Neural progenitor cell (in vitro differentiated cells): Measurements from ENCODE around the genes FBXO39, TEKT1, ALOX12, ASGR2, ASGR1 and ACADVL.

DNA sequence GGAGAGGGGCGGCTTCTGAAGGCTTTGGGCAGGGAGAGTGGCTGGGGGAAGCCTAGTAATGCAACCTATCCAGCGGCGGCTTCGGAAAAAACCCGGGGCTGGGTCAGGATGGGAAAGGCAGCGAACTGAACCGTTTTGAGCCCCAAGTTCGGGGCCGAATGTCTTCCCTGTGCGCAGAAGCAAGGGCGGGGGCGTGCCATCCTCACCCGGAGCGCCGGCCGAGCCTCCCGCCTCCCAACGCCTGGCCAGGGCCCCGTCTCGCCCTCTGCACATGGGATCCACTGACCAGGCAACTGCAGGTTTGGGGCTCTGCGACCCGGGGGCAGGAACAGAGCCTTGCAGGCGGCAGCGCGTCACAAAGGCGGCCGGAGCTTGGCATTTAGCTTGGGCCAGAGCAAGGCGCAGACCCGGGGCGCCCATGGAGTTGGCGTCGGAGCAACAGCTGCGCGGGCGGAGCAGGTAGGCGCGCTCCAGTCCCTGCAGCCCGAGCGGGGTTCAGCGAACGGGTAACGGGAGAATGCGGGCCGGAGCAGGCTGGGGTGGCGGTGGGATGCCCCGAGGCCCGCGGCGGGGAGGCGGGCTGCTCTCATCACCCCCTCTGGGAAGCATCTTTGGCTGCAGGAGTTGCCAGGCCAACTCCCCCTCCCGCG lies at the start of gene FBXO39:
FBXO39 (plus strand) TSS at position 402 of the 650 bp plus-strand sequence.
- RAMPAGE, long total RNA: no peak

- RAMPAGE, long total RNA: no peak
These were observed 10.6 kb downstream of the FBXO39 start for GRCh38 chr17:6786480-6787080.

GRCh38 chr17:6795936-6796826 lies 20.2 kb downstream of the FBXO39 start:
- RAMPAGE, long total RNA: no peak

GRCh38 chr17:6831128-6832321 lies at the start of gene TEKT1:
Gene TEKT1, minus strand, starts transcription at chr17:6831729.
- RAMPAGE, long total RNA: no peak

DNA sequence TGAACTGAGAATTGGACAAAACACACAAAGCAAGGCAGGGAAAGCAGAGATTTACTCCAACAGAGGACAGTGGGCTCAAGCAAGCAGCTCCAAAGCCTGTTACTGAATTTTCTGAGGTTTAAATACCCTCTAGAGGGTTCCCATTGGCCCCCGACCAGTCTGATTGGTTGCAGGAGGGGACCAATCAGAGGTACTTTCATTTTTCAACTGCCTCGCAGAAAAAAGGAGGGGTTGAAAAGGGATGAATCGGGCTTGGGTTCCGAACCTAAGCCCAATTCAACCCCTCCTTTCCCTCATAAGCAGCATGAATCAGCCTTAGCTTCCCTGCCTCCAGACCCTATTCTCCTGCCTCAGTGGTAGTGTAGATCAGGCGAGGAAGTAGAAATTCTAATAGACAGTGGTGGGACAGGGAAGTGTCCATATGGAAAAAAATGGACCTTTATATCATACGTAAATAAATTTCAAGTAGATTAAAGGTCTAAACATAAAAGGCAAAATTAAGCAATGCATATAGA lies 55.5 kb upstream of the ALOX12 start:
- RAMPAGE, long total RNA: no peak

DNA sequence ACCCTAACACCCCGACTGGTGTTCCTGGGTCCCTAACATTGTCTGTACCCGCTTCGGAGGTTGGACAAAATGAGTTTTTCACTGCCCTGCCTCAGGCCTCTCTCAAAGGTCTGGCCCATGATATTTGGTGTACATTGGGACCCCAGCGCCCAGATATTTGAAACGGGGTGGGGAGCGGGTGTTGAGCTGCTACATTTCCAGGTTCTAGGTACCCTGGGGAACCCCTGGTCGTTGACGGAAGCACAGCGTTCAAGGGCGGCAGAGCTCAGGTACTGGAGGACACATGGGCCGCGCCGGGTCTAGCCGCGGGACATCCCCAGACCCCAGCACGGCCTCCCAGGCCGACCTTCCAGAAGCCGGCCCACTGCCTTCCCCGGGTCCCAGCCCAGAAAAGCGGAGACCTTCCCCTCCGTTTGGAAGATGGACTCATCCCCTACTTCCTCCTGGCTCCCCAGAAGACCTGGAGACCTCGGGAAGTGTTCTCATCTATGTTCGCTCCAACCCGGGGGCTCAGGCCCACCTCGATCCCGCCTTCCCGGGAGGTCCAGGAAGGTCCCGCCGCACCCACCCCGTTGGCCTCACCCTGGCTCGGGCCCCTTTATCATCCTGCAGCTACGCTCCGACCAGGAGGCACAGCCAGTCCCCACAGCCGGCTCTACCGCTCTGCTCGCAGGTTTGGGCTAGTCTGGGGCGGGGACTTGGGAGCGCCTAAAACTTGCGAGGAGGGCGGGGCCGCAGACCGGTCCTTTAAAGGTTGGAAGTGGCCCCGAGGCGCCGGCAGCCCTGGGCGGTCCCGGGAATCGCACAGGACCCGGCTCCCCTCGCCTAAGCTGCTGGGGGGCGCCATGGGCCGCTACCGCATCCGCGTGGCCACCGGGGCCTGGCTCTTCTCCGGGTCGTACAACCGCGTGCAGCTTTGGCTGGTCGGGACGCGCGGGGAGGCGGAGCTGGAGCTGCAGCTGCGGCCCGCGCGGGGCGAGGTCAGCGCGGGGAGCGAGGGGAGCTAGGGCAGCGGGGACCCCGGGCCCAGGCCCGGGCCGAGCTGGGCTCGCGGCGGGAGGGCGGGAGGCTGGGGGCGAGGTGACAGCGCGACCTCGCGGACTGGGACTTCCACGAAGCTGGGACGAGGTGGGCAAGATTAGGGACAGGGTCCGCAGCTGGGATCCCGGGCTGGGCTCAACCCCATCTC lies at the start of gene ALOX12:
ALOX12 (plus strand) TSS at position 777 of the 1,189 bp plus-strand sequence.
- RAMPAGE, long total RNA: no peak

- RAMPAGE, long total RNA: no peak
These were observed 3.5 kb downstream of the C17orf49 start for GRCh38 chr17:7017797-7018692.

DNA sequence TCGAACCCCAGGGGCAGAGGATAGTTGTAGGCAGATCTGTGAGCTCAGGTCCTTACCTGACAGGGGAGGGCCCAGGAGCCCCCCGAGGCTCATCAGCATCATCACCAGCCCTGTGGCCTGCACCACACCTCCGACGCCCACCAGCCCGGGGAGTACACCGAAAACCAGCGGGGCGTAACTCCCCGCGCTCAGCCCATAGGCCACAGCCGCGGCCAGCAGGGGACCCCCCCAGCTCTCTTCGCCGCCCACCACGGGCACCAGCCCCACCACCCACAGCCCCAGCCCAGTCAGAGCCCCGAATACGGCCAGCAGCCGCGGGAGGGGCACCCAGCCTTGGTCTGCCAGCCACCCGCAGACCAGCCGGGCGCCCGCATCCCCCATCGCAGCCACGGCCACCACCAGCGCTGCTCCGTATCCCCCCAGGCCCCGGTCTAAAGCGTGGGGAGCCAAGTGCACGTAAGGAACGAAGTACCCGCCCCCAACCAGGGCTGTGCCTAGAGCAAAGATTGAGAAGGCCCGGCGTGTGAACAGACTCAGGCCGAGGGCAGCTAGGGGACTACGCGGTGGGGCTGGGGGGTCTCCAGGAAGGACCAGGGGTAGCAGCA lies 1.9 kb downstream of the SLC16A11 start:
- RAMPAGE, long total RNA: no peak

DNA sequence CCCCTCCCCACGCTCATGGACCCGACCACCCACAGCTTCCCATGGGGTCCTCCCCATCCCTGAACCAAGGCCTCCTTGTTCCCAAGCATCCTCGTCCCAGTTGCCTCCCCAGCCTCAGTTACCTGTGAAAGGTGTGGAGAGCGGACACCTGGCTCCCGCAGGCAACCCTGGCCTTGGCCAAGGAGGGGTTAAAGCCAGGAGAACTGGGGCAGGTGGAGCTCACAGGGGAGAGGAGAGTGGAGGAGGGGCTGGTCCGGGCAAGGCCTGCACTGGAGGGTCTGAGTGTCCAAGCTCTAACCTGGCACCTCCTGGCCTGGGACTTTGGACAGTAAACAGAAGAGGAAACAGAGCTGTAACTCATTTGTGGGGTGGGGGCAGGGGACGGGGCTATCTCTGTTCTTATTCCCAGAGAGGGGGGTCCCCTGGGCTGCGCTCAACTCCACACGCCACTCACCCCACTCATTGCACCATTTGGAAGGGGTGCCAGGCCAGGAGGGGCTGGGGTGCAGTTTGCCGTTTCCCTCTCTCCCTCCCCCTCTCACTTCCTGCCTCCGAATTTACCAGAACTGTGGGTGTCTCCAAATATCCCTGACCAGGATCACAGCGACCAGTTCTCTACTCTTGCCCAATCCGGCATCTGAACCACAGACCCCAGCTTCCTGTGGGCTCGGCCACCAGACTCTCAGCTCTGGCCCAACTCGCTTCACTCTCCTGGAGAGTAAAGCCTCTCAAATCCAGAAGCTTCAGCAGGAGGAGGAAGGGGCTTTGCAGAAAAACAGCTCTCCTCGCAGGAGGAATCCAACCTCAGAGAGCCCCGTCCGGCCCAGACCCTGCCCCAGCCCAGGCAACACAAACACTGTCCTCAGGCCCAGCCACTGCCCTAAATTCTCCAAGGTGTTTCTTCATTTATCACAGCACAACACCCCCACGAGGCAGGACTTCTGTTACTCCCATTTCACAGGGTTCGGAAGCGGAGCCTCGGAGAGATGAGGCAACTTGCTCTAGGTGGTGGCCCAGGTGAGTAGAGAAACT lies at the start of gene ASGR2:
ASGR2 (minus strand) TSS at position 330 of the 1,032 bp plus-strand sequence.
- RAMPAGE, long total RNA: no peak

DNA sequence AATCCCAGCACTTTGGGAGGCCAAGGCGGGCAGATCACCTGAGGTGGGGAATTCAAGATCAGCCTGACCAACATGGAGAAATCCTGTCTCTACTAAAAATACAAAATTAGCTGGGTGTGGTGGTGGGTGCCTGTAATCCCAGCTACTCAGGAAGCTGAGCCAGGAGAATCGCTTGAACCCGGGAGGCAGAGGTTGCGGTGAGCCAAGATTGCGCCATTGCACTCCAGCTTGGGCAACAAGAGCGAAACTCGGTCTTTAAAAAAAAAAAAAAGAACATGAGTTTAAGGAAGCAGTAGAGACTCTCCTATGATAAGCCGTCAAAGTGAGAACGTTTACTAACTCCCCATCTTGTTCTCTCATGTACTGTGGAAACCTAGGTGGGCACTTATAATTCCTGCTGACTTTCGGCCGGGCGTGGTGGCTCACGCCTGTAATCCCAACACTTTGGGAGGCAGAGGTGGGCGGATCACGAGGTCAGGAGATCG lies 6.0 kb upstream of the ASGR2 start:
- RAMPAGE, long total RNA: no peak

- RAMPAGE, long total RNA: no peak
These were observed 24.9 kb upstream of the ASGR2 start for GRCh38 chr17:7139456-7139898.

DNA sequence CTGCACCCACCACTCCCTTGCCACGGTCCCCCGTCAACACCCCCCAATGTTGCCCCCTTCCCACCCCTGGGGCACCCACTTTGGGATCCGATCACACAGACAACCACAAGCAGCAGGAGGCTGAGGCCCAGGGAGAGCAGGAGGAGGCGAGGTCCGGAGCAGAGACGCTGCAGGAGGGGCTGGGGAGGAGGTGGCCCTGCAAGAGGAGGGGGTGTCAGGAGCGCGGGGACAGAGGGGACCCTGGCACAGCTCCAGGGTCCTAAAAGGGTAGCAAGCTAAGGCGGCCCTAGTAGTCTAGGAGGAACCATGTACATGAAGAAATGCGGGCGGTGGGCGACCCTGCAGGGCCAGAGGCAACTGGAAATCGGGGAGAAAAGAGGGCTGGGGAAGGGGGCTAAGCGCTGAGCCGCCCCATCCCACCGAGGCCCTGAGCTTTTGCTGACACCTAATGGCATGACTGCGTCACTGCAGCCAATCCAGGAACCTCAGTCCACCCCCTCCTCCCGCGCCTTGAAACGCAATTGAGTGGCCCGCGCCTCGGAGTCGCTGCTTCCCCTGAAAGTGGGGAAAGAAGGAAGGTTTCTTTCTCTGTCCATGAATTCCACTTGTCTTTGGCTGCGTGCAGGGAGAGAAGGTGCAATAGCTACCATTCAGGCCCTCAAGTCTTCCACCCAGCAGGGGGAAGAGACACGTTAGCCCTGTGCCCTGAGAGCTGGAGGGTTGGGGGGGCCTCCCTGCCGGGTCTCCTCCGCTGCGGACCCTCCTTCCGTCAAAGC lies 1.9 kb downstream of the ASGR1 start:
- RAMPAGE, long total RNA: no peak

DNA sequence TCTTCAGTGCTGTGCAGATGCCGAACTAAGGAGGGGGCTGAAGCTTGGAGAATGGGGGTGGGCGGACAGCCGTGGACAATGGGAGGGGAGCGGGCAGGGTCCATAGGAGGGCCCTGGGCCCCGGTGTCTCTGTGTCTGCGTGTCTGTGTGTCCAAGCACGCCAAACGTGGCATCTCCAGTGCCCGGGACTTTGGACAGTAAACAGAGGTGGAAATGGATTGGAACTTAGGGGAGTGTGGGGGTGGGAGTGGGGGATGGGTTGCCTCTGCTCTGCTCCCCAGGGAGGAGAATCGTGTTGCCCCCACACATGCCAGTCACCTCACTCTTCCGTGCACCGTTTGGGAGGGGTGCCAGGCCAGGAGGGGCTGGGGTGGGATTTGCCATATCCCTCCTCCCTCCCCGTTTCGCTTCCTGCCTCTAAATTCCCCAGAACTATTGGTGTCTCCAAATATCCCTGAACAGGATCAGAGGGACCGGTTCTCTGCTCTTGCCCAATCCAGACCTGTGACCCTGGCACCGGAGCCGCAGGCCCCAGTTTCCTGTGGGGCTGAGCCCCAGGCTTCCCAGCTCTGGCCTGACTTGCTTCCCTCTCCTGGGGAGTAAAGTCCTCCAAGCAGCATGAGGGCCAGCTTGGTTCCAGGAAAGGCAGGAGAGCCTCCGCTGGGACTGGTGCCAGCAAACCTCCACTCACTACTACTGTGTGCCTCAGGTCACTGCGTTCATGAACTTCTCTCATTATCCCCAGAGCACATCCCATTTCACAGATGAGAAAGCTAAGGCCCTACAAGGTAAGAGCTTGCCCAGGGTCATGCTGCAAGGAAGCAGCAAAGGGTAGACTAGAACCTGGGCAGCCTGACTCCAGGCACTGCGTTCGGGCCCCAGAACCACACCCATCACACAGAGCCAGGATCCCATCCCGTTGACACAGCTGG lies at the start of gene ASGR1:
ASGR1 (minus strand) TSS at position 149 of the 932 bp plus-strand sequence.
- RAMPAGE, long total RNA: no peak

DNA sequence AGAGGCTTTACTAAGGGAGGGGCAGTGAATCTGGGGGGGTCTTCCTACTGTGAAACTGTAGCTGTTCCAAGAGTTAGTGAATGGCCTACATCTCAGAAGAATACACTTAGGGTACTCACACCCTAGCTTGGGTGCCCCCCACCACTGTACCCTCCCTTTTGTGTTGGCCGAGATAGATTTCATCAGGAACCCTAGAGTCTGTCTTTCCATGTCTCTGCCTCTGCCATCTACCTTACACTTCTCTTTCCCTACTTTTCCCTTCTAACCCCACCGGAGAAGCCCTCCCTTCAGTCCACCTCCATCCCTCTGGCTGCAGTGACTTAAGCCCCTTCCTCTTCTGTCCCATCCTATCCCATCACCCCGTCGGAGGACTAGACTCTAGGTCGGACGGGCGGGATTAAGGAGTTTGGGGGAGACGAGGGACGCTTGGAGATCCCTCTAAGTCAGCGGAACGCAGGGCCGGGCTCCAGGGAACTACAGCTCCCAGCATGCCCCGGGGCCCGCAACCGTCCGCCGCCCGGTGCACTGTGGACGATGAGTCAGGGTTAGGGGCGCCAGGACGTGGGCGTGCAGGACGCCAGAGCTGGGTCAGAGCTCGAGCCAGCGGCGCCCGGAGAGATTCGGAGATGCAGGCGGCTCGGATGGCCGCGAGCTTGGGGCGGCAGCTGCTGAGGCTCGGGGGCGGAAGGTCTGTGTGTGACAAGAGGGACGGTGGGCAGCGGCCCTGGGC lies at the start of gene ACADVL:
ACADVL (plus strand) TSS at position 580 of the 730 bp plus-strand sequence.
- RAMPAGE, long total RNA: no peak

DNA sequence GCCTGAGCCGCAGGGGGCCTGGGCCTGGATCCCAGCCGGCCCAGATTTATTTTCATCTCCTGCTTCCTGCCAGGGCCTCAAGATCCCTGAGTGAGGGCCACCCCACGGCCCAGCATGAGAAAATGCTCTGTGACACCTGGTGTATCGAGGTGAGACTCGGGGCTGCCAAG lies 4.9 kb downstream of the ACADVL start:
- RAMPAGE, long total RNA: no peak

DNA sequence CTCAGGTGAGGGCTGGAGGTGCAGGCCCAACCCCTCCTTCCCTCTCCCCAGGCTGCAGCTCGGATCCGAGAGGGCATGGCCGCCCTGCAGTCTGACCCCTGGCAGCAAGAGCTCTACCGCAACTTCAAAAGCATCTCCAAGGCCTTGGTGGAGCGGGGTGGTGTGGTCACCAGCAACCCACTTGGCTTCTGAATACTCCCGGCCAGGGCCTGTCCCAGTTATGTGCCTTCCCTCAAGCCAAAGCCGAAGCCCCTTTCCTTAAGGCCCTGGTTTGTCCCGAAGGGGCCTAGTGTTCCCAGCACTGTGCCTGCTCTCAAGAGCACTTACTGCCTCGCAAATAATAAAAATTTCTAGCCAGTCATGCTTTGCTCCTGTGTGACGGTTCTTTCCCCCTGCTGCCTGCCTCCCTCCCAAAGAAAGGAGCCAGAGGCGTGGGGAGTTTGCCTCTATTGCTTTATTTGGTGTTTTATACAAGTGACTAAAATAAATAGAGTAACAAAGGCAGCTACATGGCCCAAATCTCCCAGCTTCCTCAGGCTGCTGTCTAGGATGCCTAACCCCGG lies 5.2 kb downstream of the ACADVL start:
- RAMPAGE, long total RNA: no peak

GRCh38 chr17:7260490-7260773 lies 1.8 kb downstream of the CLDN7 start:
- RAMPAGE, long total RNA: no peak

GRCh38 chr17:7392861-7393569 lies 1.3 kb downstream of the PLSCR3 start:
- RAMPAGE, long total RNA: no peak

DNA sequence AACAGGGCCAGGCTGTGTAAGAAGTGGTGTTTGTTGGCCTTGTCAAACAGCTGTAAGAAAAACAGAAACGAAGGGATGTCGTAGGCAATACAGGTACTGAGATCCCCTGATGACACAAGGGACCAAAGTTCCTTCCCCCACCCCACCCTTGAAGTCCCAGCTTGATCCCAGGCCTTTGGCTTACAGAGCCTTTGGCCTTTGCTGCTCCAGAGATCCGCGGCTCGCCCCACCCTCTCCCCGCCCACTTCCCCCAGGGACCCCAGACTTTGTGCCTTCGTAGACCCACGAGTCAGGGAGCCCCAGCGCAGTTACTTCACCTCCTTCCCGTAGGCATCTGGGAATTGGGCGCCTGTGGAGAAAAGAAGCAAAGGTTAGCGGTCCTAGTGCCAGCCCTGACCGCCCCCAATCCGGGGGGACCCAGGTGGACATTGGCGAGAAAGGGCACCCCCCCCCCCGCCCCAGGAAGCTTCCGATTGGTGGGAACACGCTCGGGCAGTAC lies 507 bp downstream of the TMEM256 start:
- RAMPAGE, long total RNA: no peak

- RAMPAGE, long total RNA: no peak
These were observed 1.3 kb upstream of the SPEM1 start for GRCh38 chr17:7418681-7419437.